ENCODE measurements around the gene BMPR2.

- RAMPAGE, long total RNA = no peak
- RRBS = no CpG with 5 or more reads among the region's 2 CpGs
Measured at GRCh38 chr2:201407187-201407675, 44.0 kb downstream of the TRAK2 start.

DNA sequence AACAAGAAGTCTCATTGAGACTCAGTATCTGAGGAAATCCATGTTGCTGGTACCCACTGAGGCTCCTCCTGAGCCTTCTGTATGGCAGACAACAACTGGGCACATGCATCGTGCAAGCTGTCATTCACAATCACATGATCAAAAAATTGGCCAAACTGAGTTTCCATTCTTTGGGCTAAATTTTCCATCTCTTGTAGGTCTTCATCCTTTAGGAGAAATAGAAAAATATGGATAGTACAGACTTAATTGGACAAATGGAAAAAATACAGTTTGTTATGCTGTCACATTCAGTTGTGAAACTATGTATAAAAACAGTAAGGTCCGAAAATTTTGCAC is 1.9 kb upstream of the TMEM237 start:
- RAMPAGE, long total RNA = no peak
- RRBS = no CpG with 5 or more reads among the region's 2 CpGs

GRCh38 chr2:201779885-201780279 is 851 bp downstream of the ALS2 start:
- RAMPAGE, long total RNA = no peak
- RRBS = no CpG with 5 or more reads among the region's 6 CpGs

DNA sequence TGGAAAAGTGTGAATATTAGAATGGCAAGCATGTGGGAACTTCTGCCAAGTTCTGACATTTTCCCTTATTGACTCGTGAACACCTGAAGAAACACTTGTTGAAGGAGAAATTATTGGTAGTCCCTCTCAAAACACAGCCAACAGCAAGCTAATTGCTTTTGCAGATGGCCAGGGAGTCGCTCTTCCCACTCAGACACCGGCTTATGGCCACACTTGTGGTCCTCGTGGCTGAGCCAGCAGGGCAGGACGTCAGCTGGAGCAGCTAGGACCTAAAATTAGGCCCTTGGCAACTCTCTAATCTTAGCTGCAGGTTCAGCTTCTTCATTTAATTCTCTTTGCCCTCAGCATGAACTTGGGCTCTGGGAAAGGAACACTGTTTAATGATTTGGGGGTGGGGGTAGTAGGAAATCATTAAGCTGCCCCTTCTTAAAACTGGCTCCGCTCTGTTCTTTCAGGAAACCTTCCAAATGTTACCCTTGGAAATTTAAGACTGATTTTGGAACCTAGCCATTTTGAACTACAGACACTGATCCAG is 77.3 kb downstream of the CDK15 start:
- RAMPAGE, long total RNA = no peak
- RRBS = no CpG with 5 or more reads among the region's 6 CpGs

DNA sequence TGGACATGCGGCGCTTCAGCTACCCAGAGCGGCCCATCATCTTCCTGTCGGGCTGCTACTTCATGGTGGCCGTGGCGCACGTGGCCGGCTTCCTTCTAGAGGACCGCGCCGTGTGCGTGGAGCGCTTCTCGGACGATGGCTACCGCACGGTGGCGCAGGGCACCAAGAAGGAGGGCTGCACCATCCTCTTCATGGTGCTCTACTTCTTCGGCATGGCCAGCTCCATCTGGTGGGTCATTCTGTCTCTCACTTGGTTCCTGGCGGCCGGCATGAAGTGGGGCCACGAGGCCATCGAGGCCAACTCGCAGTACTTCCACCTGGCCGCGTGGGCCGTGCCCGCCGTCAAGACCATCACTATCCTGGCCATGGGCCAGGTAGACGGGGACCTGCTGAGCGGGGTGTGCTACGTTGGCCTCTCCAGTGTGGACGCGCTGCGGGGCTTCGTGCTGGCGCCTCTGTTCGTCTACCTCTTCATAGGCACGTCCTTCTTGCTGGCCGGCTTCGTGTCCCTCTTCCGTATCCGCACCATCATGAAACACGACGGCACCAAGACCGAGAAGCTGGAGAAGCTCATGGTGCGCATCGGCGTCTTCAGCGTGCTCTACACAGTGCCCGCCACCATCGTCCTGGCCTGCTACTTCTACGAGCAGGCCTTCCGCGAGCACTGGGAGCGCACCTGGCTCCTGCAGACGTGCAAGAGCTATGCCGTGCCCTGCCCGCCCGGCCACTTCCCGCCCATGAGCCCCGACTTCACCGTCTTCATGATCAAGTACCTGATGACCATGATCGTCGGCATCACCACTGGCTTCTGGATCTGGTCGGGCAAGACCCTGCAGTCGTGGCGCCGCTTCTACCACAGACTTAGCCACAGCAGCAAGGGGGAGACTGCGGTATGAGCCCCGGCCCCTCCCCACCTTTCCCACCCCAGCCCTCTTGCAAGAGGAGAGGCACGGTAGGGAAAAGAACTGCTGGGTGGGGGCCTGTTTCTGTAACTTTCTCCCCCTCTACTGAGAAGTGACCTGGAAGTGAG is 2.1 kb downstream of the FZD7 start:
- RAMPAGE, long total RNA = no peak
- RRBS = no CpG with 5 or more reads among the region's 72 CpGs

GRCh38 chr2:202237501-202238402 is 645 bp downstream of the SUMO1 start:
- RAMPAGE, long total RNA = no peak
- RRBS = 1% methylated on average over 7 of the region's 48 CpGs

DNA sequence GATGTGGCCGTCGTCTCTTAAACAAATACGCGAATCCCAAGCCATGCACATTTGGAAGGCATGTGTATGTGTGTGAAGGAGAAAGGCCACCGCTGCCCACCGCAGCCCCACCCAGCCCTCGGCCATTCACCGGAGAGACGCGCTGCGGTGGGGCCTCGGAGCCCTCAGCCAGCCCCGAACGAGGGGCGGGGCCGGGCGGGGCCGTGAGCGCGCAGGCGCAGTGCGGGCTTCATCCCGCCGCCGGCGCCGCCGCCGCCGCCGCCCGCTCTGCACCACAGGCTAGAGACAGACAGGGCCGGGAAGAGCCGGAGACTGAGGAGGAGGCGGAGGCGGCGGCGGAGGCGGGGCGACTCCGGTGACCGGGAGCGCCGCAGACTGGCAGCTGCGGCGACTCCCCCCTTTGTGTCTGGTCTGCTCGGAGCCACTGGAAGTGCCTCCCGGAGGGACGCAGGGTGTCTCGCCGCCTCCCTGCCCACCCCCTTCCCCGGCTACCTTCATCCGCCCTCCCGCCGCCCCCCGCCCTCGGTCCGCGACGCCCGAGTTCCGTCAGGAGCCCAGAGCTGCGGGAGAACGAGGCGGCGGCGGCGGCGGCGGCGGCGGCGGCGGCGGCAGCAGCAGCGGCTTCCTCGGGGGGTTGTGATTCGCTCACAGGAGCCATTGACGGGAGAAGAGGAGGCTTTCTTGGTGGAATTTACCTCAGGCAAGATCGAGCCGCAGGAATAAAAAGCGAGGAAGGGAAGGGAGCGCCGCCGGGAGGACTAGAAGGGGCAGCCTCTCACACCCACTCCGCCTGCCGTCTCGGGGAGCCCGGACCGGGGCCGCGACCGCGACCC is at the start of gene BMPR2:
Gene BMPR2, plus strand, starts transcription at position 390 of the 833 bp plus-strand sequence.
- RAMPAGE, long total RNA = start-site peak on the minus strand centred at position 175 of the sequence, 19 bp wide, 8 and 7 reads in 2 replicates
- RRBS = under 1% methylated on average over 50 of the region's 94 CpGs

DNA sequence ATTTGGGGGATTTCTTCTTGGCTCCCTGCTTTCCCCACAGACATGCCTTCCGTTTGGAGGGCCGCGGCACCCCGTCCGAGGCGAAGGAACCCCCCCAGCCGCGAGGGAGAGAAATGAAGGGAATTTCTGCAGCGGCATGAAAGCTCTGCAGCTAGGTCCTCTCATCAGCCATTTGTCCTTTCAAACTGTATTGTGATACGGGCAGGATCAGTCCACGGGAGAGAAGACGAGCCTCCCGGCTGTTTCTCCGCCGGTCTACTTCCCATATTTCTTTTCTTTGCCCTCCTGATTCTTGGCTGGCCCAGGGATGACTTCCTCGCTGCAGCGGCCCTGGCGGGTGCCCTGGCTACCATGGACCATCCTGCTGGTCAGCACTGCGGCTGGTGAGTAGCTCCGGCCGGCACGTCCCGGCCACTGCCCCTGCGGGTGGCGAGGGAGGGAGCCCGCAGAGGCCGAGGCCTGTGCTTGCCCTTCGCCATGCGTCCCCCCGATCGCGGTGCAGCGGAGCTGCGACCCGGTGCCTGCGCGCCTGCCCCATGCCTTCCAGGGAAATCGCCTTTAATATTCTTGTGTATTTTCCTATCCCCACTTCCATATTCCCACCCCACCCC is 1.1 kb downstream of the BMPR2 start:
- RAMPAGE, long total RNA = no peak
- RRBS = no CpG with 5 or more reads among the region's 38 CpGs

DNA sequence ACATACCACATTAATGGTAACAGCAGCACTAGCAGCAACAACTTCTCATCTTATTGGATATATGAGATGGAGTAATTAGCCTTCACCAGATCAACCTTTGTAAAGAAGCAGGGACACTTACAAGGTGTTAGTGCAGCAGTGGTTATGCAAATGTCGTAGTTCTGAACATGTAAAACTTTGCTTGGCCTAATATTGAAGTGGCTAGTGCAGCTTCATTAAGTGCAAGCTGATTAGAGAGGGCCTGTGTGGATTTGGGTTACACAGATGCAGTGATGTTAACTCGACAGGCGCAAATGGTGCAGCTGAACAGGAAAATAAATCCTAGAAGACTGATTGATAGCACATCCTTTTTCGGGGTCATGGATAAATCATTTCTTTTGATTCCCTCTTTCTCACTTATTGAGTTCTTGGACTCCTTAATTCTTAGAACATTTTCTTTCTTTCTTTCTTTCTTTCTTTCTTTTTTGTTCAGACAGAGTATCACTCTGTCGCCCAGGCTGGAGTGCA is 3.3 kb downstream of the BMPR2 start:
- RAMPAGE, long total RNA = no peak
- RRBS = no CpG with 5 or more reads among the region's 5 CpGs

- RAMPAGE, long total RNA = no peak
- RRBS = no CpG with 5 or more reads among the region's 5 CpGs
Measured at GRCh38 chr2:202569613-202570037, 65.1 kb upstream of the FAM117B start.

DNA sequence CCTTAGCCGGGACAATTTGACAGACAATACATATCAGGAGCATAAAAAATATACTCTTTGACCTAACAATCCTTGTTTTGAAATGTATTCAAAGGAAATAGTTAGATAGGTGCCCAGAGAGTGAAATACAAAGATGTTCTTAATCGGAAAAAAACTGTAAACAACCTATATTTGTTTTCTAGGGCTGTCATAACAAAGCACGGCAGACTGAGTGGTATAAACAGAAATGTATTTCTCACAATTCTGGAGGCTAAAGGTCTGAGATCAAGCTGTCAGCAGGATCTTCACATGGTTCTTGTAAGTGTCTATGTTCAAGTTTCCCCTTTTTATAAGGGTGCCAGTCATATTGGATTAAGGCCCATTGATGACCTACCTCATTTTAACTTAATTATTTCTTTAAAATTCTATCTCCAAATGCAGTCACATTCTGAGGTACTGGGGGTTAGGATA is 34.6 kb upstream of the FAM117B start:
- RAMPAGE, long total RNA = no peak
- RRBS = no CpG with 5 or more reads among the region's 3 CpGs

DNA sequence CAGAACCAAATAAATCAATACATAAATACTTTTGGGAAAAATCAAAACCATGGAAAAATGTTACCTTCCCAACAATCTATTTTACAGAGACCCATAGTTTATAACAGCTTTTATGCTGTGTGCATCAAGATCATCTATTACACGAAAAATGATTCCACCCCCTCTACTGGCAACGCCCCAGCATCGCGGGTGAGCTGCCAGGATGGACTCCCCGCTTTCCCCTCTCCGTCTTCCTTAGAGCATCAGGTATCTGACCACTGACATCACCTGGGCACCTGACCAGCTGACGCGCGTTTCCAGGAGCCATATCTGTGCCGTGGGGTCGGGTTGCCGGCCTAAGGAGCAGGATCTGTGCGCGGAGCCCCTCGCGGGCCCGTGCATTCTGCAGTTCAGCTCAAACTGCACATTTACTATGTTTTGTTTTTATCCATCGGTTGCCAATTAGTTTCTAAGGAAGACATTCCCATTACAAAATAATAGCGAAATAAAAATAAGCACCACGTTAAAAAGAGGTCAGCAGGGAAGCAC is 839 bp downstream of the ICA1L start:
- RAMPAGE, long total RNA = no peak
- RRBS = no CpG with 5 or more reads among the region's 20 CpGs

- RAMPAGE, long total RNA = no peak
- RRBS = no CpG with 5 or more reads among the region's 3 CpGs
Measured at GRCh38 chr2:203040835-203041265, 26.2 kb downstream of the NBEAL1 start.

- RAMPAGE, long total RNA = no peak
- RRBS = no CpG with 5 or more reads among the region's 2 CpGs
Measured at GRCh38 chr2:203275720-203276555, 37.1 kb downstream of the CYP20A1 start.

DNA sequence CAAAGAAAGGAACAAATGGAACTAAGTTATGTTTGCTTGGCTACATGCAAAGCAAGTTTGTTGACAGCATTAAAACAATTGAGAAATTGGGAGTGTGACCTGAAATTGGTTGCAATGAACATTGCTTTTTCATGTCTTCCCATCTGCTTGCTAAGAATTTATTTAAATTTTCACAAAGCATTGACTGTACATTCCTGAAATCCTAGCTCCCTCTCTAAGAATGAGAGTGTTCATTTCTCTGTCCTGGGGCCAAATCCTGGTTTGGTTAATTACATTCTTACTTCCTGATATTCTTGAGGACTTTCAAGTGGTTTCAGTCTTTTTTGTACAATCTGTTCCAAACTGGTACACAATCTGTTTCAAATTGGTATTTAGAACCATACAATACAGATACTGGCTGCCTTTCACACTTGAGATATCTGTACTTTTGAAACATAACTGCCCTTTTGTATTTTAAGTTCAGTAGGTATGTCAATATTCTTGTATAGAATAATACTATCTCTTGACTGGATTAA is 1.1 kb upstream of the RAPH1 start:
- RAMPAGE, long total RNA = no peak

- RAMPAGE, long total RNA = no peak
- RRBS = no CpG with 5 or more reads among the region's 2 CpGs
Measured at GRCh38 chr2:203584774-203585324, 49.7 kb upstream of the RAPH1 start.

GRCh38 chr2:203649815-203650374 is 56.5 kb upstream of the CD28 start:
- RAMPAGE, long total RNA = no peak
- RRBS = no CpG with 5 or more reads among the region's 4 CpGs

- RAMPAGE, long total RNA = no peak
- RRBS = no CpG with 5 or more reads among the region's 7 CpGs
Measured at GRCh38 chr2:203707866-203708411, 1.5 kb downstream of the CD28 start.

DNA sequence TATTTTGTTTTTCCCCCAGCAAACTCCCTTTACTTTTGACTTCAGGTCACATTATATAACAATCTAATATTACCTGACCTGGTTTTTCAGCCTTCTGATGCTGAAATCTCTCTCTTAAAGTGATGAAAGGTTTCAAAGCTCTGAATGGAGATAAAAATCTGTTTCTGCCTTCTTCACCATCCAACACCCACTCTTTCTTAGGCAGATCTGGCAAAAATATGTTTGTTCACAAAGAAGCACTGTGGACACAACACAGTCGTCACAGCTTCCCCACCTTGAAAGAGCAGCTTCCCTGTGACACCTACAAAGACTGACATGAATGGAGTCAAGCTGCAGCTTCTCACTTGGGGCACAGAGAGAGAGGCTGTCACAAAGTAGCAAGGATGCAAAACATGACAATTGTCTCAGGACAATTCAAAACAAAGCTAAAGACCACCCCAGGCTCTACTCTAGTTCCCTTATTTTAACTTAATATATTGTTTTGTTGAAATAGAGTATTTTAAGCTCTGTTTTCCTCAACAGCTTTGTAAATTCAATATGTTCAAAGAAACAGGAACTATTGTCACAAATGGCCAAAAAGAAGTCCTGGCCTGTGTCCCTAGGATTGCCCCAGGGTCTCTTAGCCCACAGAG is 86.6 kb downstream of the ICOS start:
- RAMPAGE, long total RNA = no peak
- RRBS = no CpG with 5 or more reads among the region's 1 CpG

GRCh38 chr2:204583637-204584082 is 38.4 kb downstream of the PARD3B start:
- RAMPAGE, long total RNA = no peak
- RRBS = no CpG with 5 or more reads among the region's 4 CpGs